Measurements from ENCODE around the gene NUBP1.

- PRO-cap = no peak
- RAMPAGE, long total RNA, 3 experiments = no peak in any of the 3 experiments
These were observed 1245.4 kb downstream of the TMEM114 start for GRCh38 chr16:7344877-7345287.

DNA sequence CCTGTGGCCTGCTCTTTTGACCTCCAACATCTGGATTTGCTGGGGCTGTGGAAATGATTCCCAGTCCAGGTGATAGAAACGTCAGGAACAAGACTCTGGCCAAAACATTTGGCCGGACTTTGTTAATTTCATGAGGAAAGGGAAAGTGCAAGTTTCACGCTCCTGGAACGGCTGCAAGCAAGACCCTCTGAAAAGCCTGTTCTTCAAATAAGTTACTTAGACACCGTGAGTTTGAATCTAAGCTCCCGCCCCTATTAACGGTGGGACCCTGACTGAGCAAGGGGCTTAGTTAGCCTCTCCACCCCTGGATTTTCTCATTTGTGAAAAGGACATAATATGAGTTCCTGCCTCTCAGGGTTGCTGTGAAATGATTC is 42.4 kb downstream of the TMEM114 start:
- PRO-cap = no peak
- RAMPAGE, long total RNA, 3 experiments = no peak in any of the 3 experiments

DNA sequence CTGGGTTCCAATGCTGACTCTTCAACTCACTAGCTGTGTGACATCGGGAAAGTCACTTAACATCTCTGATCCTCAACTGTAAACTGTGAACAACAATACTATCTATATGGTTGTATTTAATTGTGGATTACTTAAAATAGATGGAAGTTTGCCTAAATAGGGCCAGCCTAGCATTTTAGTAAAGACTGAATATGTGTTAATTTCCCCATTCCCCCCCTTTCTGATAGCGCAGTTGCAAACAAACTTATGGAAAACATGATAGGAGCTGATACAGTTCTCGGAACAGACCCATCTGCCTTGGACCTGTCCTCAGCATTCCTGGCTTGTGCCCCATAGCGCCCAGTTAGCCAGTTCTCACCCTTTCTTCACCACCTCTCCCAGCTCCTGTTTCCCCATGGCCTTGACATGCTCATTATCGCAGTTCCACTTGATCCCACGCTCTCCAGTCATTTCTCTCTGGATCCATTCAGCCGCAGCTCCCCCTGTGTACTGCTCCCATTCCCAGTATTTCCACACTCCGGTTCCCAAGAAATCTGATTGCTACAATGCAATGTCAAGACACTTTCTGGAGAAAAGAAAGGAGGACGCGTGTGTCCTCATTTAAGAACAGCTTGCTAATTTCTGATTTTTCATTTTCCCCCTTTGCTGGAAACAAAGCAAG is 55.5 kb downstream of the TMEM186 start:
- PRO-cap = no peak
- RAMPAGE, long total RNA, 3 experiments = no peak in any of the 3 experiments

GRCh38 chr16:8832588-8833202 is 35.1 kb downstream of the PMM2 start:
- PRO-cap = no peak
- RAMPAGE, long total RNA, 3 experiments = no peak in any of the 3 experiments

- PRO-cap = no peak
- RAMPAGE, long total RNA, 3 experiments = no peak in any of the 3 experiments
These were observed 864 bp upstream of the CARHSP1 start for GRCh38 chr16:8869636-8870104.

DNA sequence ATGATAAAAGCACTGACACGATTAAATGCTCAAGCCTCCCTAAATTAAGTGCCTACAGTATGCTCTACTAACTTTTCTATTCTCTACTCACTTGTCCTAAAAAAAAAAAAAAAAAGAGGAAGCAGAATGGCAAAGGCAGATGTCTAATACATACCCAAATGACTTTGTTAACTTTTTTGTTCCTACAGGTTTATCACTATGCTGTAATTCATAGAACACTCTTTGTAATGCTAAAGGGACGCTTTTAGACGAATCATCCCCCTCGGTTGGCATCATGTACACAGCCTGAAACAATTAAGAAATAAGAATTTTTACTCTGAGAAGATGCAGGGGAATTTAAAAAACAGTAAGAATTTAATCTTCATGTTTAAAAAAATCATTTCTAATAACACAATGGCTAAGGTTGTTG is 34.7 kb downstream of the LITAFD start:
- PRO-cap = no peak
- RAMPAGE, long total RNA, 3 experiments = no peak in any of the 3 experiments

DNA sequence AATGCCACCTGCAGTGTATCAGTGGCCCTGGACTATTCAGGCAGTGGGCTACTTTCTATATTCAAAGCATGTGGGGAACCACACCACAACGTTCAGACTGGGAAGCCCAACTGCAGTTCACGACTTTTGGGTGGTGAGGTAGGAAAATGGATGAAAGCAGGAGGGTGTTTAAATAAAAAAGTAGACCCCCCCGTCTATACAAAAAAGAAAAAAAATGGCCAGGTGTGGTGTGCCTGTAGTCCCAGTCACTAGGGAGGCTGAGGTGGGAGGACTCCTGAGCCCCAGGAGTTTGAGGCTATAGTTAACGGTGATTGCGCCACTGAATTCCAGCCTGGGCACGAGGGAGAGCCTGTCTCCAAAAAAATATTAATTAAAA is 11.8 kb downstream of the USP7 start:
- PRO-cap = no peak
- RAMPAGE, long total RNA, 3 experiments = no peak in any of the 3 experiments

GRCh38 chr16:8991809-8992253 is 28.1 kb upstream of the USP7 start:
- PRO-cap = no peak
- RAMPAGE, long total RNA, 3 experiments = no peak in any of the 3 experiments

DNA sequence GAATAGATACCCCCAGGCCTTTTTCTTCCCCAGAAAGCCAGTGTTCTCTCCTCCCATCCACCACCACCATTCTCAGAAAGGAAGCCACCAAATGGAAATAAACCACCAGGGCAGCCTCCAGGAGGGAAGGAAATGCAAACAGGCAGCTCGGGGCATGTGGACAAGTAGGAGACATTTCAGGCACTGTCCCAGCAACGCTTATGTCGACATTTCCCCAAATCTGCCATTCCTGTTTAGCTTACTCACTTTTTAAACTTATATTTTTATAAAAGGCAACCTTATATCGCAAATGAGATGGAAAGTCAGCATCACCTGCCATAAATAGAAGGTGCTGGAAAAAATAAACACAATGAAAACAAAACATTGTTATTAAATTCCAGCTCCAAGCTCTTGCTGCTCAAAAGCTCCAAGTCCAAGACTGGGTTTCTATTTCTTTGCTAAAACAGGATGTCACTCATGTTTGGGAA is 15.7 kb downstream of the EMP2 start:
- PRO-cap = no peak
- RAMPAGE, long total RNA, 3 experiments = no peak in any of the 3 experiments

DNA sequence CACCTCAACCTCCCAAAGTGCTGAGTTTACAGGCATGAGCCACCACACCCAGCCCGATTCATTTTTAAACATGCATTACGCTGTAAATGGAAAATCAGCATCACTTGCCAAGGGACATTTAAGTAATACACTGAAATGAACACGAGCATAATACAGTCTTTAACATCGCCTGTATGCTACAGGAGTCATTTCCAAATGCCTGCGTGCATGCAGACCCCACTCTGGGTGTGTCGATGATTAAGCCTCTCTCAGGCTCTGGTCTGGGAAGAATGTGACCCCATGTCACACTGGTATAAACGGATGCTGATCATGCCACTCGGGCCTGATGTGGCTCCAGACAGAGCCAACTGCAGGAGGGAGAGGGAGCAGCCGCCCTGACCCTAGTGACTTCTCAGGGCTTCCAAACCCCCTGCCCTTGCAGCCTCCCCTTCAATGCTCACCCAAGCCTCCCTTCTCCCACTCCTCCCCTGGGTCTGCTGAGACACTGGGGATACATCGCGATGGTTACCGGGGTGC is 10.8 kb downstream of the EMP2 start:
- PRO-cap = no peak
- RAMPAGE, long total RNA, 3 experiments = no peak in any of the 3 experiments

DNA sequence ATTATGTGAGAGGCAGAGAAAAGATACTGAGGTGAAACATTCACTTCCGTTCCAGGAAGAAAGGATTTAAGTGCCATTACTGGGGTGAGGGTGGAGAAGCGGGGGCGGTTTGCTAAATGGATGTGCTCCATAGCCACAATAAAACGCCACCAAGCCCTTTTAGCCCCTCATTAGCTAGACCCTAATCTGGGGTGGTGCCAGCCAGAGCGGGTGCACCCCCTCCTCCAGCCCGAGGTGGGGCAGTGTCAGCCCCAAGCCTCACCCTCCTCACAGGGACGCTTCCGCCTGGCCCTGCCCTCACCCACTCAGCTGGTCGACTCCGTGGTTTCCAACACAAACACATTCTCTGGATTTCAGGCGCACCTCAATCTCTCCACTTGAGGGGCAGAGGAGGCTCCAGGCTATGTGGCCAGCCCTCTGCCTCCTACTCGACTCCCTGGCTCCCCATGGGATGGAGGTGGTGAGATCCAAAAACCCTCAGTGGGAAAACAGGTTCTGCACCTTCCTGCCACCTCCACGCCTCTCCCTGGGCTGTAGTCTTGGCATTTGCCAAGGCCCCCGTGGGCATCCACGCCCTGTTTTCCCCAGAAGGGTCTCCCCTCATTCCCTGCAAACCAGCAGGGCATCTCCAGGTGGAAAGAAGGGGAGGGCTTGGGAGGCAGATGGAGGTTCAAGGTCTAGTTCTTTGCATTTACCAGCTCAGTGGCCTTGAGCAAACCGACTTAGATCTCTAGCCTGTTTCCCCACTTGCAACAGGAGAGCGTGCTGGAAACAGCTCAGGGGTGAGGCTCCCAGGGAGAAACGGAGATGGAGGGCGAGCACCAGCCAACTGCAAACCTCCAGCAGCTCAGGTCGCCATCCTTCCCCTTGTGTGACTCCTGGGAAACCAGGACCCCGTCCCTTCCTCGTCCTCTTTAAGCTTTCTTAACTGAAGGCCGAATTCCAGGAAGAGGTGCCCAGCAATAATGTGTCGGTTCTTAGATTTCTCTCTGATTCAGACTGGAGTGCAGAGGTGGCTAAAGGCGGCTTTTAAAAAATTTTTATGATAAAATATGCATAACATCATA is 1.7 kb downstream of the EMP2 start:
- PRO-cap = unidirectional peak, plus-strand start at position 746 of the sequence
- RAMPAGE, long total RNA, 3 experiments = no peak in any of the 3 experiments

DNA sequence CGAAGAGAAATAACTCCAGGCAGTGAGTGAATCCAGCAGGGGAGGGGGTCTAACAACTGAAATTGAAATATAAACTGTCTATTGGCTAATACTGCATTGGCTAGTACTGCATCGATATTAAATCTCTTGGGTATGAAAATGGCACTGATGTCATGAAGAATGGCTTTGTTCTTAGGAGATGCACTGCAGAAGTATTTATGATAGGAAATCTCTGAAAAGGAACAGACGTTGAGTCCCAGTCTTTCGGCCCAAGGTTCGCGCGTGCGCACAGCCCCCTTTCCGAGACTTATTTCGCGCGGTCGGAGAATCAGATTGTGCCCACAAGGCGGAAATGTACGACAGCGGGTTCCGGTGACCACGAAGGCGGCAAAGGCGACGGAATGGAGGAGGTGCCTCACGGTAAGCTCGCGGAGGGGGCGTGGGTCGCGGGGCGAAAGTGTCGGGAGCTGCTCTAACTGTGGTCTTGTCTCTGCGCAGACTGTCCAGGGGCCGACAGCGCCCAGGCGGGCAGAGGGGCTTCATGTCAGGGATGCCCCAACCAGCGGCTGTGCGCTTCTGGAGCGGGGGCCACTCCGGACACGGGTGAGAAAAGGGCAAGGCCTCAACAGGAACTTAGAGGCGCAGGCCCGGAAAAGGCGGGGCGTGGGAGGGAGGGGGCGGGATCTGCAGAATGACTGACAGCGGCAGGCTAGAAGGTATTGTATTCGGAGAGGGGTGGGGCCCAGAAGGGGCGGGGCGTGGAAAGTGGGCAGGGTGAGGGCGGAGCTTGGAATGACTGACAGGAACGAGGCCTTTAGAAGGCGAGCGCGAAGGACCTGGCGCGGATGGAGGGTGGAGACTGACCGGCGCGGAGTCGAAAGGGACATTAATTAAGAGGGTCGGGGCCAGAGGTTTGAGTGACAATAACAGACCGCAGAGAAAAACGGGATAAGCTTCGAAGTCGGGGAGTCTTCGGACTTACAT is at the start of gene NUBP1:
Gene NUBP1 (plus strand): TSS at position 359 of the 963 bp plus-strand sequence.
- PRO-cap = bidirectional peak, plus-strand start at position 369 of the sequence, minus-strand start at position 250 of the sequence; bidirectional peak, plus-strand start at position 824 of the sequence, minus-strand start at position 588 of the sequence
- RAMPAGE, long total RNA, 3 experiments = start-site peak on the plus strand in 3 of 3 experiments, centred at positions 353 to 362 of the sequence, 19 to 29 reads per replicate

DNA sequence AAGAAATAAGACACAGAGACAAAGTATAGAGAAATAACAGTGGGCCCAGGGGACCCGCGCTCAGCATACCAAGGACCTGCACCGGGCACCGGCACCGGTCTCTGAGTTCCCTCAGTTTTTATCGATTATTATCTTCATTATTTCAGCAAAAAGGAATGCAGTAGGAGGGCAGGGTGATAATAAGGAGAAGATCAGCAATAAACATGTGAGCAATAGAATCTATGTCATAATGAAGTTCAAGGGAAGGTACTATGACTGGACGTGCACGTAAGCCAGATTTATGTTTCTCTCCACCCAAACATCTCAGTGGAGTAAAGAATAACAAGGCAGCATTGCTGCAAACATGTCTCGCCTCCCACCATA is 10.9 kb upstream of the TVP23A start:
- PRO-cap = no peak
- RAMPAGE, long total RNA, 3 experiments = no peak in any of the 3 experiments

- PRO-cap = no peak
- RAMPAGE, long total RNA, 3 experiments = no peak in any of the 3 experiments
These were observed 5.5 kb upstream of the CIITA start for GRCh38 chr16:10871400-10872096.

- PRO-cap = no peak
- RAMPAGE, long total RNA, 3 experiments = no peak in any of the 3 experiments
These were observed 914 bp upstream of the CLEC16A start for GRCh38 chr16:10943458-10943841.

DNA sequence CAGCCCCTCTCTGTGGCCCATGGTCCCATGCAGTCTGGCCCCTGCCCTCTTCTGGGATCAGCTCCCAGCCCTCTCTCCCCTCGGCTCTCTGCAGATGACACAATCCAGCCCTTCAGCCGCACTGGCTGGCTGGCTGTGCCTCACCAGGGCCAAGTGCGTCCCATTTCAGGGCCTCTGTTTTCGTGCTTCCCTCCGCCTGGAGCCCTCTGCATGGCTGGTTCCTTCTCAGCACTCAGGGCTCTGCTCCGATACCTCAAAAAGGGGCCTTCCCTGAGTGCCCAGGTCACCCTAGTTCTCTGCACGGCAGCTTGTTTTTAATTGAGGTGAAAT is 124.3 kb downstream of the SOCS1 start:
- PRO-cap = no peak
- RAMPAGE, long total RNA, 3 experiments = no peak in any of the 3 experiments

GRCh38 chr16:11198532-11199279 is 57.3 kb downstream of the SOCS1 start:
- PRO-cap = no peak
- RAMPAGE, long total RNA, 3 experiments = no peak in any of the 3 experiments

DNA sequence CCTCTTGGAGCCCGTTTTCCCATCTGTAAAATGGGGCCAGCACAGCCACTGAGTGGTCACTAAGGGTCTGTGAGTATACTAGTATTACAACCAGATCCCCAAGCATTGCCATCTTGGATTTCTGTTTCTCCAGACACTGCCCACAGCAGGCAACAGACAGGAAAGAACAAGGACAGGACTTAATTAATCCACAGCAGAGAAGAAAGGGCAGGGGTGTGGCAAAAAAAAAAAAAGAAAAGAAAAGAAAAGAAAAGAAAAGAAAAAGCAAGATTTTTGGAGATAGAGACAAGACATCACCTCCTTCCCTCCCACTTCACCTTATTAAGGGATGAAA is 3.2 kb downstream of the SOCS1 start:
- PRO-cap = no peak
- RAMPAGE, long total RNA, 3 experiments = no peak in any of the 3 experiments

- PRO-cap = no peak
- RAMPAGE, long total RNA, 3 experiments = no peak in any of the 3 experiments
These were observed 385 bp downstream of the SOCS1 start for GRCh38 chr16:11255602-11256035.

GRCh38 chr16:11308699-11309297 is 27.7 kb upstream of the PRM1 start:
- PRO-cap = no peak
- RAMPAGE, long total RNA, 3 experiments = no peak in any of the 3 experiments

Data from tibial nerve (tissue), 3 donors.